ENCODE data around the genes SLC25A23 and CD70.

GRCh38 chr19:6022055-6022732 lies 44.3 kb upstream of the RANBP3 start:
- RRBS, result 75% methylated on average over 4 of the region's 29 CpGs

DNA sequence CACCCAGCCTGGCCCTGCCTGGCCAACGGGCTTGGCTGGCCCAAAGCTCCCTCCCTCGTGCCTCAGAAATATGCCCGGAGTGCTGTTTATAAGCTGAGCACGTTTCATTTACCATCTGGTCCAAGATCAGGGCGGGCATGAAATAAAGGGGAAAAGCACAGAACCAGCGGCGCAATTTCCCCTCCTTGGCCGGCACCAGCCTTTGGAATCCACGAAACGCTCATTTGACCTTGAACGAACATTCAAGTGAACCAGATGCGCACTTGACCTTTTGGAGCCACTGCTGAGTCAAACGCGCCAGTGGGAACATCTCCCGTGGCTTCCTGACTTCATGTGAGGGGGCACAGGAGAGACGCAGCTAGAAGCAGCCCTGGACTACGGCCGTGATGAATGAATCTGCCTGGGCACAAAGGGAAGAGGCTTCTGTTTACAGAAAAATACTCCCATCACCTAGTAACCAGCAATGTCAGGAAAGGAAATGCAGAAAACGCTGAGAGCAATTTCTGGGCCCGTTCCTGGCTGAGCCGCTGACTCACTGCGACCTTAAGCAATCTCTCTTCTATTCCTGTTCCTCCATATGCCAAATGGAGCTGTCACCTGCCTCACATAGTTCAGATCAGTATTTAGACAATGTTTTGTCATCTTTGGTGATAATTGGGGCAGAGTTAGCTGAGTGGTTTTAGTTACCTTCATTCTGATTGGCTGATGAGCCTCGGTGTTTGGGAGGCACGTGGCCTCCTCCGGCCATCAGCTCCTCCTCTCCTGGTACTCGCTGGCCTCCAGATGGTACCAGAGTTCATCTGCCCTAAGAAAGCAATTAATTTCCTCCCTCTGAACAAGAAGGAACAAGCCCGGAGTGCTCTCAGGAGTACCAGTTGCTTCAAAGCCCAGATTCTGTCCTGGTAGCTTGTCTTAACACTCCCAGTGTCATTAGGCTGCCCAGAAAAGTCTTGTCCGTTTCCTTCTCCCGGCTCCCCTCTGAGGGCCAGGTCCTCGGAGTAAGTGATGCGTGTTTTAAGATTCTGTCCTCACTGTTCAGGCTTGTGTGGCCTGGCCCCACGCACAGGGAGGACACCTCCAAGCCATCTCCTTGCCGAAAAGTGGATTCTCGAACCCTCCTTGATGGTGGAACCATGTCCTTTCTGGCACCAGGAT lies 53.0 kb downstream of the RFX2 start:
- RRBS, result 40% methylated on average over 3 of the region's 34 CpGs

GRCh38 chr19:6099132-6100121 lies 10.9 kb downstream of the RFX2 start:
- RRBS, result no CpG with 5 or more reads among the region's 10 CpGs

GRCh38 chr19:6103148-6103780 lies 7.0 kb downstream of the RFX2 start:
- RRBS, result no CpG with 5 or more reads among the region's 5 CpGs

DNA sequence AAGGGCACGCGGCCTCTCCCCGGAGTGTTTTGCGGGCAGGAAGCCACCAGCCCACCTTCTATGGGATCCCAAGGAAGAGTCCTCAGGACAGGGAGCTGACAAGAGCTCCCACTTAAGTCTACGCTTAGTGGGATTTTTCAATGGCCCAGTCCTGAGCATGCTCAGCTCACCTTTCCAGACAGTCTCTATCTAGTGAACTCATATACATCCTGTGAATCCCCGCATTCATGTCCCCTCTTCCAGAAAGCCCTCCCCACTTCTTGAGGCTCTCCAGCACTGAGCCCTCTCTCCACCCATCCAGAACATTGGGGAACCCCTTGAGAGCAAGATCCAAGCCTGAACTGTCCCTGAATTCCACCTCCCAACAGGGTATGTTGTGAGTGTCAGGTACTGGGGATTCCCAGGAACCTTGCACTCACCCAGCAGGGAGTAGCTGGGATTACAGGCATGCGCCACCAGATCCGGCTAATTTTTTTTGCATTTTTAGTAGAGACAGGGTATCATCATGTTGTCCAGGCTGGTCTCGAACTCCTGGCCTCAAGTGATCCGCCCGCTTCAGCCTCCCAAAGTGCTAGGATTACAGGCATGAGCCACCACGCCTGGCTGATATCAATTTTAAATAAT lies 69.8 kb downstream of the ACSBG2 start:
- RRBS, result no CpG with 5 or more reads among the region's 12 CpGs

DNA sequence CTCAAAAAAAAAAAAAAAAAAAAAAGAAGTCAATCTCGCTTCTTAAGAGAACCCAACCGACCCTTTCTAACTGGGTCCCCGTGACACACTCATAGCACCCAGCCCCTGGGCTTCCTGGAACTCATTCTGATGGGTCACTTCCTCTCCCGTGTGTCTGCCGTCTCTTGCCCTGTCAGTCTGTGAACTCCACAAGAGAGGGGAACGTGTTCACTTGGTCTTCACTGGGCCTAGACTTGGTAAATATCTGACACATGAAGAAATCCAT lies 35.8 kb downstream of the MLLT1 start:
- RRBS, result no CpG with 5 or more reads among the region's 6 CpGs

DNA sequence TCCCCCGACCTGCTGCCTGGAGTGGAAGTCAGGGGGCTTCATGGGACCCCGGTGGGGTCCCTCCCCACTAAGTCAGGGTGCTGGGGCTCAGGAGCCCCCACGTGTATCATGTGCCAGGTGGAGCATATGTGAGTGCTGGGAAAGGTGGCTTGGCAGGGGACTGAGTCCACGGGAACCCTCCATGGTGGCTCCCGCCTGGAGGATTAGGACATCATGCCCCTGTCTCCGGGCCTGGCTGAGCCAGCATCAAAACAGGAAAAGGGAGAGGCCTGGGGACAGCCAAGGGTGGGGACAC lies 363 bp upstream of the PSPN start:
- RRBS, result no CpG with 5 or more reads among the region's 6 CpGs

DNA sequence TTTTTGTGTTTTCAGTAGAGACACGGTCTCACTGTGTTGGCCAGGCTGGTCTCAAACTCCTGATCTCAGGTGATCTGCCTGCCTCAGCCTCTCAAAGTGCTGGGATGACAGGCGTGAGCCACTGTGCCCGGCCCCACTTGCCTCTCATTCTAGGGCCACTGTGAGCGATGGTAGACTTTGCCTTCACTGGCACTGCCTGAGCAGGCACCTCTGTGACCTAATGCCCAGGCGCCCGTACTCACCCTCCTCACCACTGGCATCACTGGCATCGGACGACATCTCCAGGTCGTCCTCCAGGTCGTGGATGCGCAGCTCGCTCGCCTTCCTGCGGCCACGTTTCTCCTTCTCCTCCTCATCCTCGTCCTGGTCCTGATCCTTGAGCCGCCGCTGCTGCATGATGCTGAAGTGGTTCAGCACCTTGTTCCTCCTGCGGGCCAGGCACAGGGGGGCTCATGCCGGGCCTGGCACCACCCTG lies 7.4 kb upstream of the PSPN start:
- RRBS, result 81% methylated on average over 1 of the region's 20 CpGs

GRCh38 chr19:6414235-6414792 lies 10.3 kb downstream of the KHSRP start:
- RRBS, result 85% methylated on average over 13 of the region's 32 CpGs

DNA sequence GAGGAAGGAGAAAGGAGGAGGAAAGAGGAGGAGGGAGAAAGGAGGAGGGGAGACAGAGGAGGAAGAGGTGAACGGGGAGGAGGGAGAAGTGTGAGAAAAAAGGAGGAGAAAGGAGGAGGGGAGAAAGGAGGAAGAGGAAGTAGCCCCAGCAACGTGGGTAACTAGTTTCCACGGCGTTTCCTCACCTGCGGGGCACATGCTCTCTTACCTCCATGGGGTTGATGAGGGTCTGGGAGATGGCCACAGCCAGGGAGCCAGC lies 4.1 kb downstream of the SLC25A41 start:
- RRBS, result no CpG with 5 or more reads among the region's 5 CpGs

- RRBS, result 8% methylated on average over 8 of the region's 55 CpGs
Measured at GRCh38 chr19:6459441-6460064, at the start of gene SLC25A23. Gene SLC25A23, minus strand, starts transcription at chr19:6459792.

GRCh38 chr19:6475286-6475902 lies 6.2 kb downstream of the DENND1C start:
- RRBS, result 16% methylated on average over 9 of the region's 43 CpGs

GRCh38 chr19:6489323-6489764 lies 7.8 kb upstream of the DENND1C start:
- RRBS, result no CpG with 5 or more reads among the region's 10 CpGs

GRCh38 chr19:6576920-6578179 lies 13.6 kb downstream of the CD70 start:
- RRBS, result no CpG with 5 or more reads among the region's 10 CpGs

DNA sequence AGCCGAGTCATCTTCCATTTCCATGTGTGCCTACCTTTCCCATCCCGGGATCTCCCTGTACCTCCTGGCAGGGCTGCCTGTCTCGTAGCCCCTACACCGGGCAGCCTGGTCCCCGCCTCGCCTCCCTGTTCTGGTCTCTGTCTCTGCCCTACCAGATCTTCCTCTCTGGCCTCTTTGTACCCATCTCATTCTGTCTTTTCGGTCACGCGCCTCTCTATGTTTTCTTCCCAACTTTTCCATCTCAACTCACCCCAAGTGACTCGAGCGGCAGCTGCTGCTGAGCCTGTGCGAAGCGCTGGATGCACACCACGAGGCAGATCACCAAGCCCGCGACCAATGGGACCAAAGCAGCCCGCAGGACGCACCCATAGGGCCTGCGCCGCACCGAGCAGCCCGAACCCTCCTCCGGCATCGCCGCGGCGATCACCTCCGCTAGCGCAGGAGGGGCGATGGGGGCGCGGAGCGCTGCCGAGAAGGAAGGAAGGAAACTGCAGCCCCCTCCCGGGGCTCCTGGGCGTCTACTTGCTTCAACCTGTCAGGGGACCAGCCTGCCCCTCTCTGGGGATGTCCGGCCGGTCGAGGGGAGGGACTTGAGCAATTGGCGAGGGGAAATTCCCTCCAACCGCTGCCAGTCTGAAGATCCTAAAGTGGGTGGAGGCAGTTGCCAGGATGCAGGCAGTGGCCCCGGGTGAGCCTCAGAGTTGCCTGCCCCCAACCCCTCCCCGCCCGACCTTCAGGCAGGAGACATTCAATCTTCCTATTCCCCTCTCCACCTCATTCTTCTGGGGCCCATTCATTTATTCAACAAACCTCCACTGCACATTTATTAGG lies at the start of gene CD70:
Gene CD70, minus strand, starts transcription at position 560 of the 831 bp plus-strand sequence.
- RRBS, result 4% methylated on average over 14 of the region's 44 CpGs

- RRBS, result 28% methylated on average over 3 of the region's 24 CpGs
Measured at GRCh38 chr19:6707338-6707801, 13.1 kb downstream of the C3 start.

GRCh38 chr19:6723749-6724325 lies 3.4 kb upstream of the C3 start:
- RRBS, result no CpG with 5 or more reads among the region's 9 CpGs

DNA sequence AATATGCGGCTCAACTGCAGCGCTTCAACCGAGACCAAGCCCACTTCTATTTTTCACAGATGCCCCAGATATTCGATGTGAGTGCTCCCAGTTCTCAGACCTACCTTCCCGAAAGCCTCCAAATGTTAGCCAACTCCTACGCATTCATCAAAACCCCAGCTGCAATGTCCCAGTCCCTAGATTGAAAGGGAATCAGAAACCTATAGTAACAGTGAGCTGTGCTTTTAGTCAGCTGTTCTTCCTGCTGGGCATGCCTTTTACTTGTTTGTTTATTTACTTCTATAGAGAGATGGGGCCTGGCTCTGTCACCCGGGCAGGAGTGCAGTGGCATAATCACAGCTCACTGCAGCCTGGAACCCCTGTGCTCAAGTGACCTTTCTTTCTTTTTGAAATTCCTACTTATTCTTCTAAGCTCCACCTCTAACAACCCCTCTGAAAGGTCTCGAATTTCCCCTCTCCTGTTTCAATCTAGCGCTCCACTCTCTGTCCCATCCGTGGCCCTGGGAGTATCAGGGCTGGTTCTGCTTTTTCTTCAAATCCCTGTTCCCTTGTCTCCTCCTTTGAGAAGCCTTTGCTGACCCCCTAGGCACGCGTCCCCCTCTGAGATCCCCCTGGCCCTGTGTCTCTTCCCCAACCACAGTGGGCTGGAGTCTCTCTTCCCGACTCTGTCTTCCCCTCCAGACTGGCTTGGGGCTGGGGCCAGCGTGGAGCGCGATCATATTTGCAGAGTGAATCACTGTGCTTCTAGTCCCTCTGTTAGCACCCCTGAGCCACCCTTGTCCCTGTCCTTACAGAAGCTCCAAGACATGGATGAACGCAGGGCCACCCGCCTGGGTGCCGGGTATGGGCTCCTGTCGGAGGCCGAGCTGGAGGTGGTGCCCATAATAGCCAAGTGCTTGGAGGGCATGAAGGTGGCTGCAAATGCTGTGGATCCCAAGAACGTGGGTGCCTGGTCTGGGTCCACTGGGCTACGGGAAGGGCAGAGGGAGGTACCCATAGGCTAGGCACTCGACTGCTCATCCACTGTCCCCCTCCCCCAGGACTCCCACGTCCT lies 4.6 kb downstream of the TRIP10 start:
- RRBS, result no CpG with 5 or more reads among the region's 25 CpGs

GRCh38 chr19:6803007-6803489 lies 30.5 kb downstream of the VAV1 start:
- RRBS, result no CpG with 5 or more reads among the region's 9 CpGs

DNA sequence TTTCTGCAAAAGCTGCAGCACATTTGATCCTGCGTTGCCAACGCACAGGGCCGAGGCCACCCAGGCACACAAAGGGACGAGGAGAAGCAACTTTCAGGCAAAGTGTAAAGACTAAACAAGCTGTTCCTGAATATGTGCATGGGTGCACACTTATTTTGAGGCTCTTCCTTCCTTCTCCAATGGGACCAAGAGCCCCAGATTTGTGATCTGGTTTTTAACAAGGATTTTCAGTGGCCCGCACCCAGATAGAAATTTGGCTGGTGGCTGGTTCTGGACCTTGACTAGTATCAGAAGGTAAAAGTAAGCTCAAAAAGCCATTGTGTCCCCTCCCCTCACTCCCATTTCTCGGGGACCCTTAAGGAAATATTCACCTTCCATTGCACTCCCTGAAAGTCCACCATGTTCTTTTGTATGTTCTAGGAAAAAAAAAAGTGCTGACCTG lies 43.0 kb downstream of the ZNF557 start:
- RRBS, result no CpG with 5 or more reads among the region's 6 CpGs